Neural cell (in vitro differentiated cells): ENCODE measurements around the gene PGD.

DNA sequence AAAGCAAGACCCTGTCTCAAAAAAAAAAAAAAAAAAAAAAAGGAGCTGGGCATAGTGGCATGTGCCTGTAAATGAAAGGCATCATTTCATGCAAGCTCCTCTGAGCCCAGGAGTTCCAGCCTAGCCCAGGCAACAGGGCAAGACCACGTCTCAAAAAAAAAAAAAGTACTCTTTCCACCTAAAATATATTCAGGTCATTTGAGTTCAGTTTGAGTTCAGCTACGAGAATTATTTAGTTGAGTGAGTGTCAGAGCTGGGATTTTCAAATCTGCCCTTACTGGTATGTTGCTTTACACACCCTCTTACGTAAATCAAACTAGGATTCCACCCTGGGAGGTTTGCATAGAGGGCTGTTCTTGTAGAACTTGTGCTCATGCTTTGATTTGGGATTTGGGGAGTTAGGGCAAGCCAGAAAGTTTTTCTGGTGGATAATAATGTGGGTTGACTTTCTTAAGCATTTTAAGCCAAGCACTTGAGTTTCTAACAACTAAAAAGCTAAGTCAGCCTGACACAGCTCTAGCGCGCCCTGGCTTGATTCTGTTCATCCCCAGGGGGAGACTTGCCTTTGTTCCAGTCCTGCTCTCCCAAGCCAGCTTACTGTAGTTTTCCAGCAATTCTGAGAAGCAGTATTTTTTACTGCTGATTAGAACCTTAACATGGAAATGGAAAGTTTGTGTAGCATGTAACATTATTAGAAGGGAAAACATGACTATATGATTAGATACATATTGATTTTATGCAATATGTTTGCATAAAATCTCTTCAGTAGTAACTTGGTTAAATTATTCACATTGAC is 11.2 kb upstream of the PGD start:
- RAMPAGE, long total RNA, result no peak

GRCh38 chr1:10398145-10399193 is at the start of gene PGD:
Gene PGD, plus strand, starts transcription at chr1:10399064.
- RAMPAGE, long total RNA, result start-site peak on the plus strand at chr1:10399034-10399108, 1,650 and 1,450 reads in 2 replicates

- RAMPAGE, long total RNA, result no peak
Measured at GRCh38 chr1:10399194-10400221, 644 bp downstream of the PGD start.

- RAMPAGE, long total RNA, result no peak
Measured at GRCh38 chr1:10510496-10511354, 36.0 kb downstream of the PEX14 start.

DNA sequence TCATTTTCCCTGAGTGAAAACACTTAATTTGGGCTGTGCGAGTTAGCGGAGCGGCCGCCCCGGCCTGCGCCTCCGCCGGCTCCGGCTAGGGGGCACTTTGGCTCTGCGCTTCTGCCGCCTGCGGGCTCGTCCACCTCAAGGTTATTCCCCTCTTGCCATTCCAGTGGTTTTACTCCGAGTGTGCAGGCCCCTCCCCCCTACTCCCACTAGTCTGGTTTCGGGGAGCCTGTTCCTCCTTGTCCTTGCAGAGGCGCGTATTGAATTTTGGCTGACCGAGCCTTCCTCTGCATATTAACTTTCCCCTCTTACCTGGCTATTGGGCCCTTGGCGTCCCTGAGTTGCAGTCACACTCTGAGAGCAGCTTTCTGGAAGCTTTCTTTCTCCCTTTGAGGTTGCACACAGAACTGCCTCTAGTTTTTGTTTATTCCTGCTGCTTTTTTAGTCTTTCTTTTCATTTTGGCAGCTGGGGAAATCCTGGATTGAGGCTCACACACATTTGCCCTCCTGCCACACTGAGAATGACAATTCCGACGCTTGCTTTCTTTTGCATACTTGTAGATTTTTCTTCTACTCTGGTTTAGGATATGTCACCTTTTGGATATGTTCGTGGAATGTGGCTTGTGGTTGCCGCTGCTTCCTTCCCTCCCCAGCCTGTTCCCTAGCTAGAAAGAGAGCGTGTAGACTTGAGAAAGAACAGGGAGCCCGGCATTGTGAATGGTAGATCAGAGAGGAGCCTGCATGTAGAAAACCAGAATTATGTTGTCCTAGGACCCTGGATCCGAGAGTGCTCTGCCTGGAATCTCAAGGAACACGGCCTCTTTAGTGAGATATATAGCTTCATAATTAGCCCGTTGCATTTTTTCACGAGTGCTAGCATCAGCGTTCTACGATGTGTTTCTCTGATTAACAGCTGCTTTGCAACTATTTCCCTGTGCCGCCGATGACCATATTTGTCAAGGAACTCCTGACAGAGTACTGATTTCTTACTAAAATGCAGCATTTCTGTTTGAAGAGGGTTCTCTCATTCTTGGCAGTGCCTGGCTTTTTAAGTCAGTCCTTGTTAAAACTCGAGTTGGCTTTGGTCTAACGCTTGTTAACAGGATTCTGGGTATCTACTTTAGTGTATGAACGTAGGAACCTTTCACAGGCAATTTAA is 56.0 kb downstream of the PEX14 start:
- RAMPAGE, long total RNA, result no peak

- RAMPAGE, long total RNA, result no peak
Measured at GRCh38 chr1:10648767-10649966, 147.3 kb downstream of the CASZ1 start.

GRCh38 chr1:10666362-10667186 is 129.9 kb downstream of the CASZ1 start:
- RAMPAGE, long total RNA, result no peak

- RAMPAGE, long total RNA, result no peak
Measured at GRCh38 chr1:10695197-10695398, 101.3 kb downstream of the CASZ1 start.

DNA sequence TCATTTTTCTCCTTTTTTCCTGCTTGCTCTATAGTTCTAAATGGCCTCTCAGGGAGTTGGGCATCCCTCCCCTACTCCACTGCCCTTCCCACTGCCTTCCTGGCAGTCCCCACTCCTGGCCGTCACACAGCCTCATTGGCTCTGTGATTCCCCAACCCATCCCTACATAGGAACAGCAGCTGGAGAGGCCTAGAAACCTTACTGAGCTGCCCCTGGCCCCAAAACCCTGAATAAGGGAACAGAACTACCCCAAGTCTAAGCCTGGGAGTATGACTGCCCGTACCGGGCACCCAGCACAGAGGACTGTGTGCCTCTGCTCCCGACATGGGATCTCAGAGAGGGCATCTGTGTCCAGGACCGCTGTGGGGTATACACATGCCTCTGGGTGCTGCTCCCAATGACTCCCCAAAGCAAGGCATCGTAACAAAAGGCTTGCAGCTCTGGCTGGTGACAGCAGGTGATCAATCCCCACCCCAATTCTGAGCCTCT is 100.2 kb downstream of the CASZ1 start:
- RAMPAGE, long total RNA, result no peak

- RAMPAGE, long total RNA, result no peak
Measured at GRCh38 chr1:10745846-10746450, 50.5 kb downstream of the CASZ1 start.

DNA sequence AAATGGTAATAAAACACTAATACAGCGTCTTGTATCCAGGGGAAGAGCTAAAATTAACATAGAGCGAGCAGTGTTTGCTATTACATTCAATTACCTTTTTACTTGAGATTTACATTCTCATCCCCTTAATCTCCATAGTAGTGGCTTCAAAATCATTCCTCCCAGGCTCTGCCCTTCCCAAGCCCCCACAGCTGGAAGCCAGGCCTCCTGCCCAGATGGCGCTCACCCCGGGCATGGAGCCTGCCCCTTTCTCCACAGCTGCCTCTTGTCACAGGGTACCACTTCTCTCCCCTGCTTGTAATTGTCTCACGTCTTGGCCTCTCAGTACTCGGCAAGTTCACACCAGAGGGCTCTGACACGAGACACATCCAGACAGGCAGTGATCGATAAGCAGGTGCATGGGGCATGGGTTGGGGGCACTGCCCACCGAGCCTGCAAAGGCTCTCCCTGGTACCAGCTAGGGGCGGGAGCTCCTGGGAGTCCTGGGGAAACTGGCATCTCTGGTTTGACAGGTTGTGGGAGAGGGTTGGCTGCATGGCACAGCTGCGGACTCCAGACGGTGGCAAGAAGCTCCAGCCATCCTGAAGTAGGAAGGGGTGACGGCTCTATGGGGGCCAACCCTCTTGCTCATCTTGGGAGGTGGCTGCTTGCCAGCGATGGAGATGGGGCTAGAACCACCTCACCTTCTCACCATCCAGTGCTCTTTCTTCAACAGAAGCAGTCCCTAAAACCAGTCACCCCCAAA is 20.1 kb downstream of the CASZ1 start:
- RAMPAGE, long total RNA, result no peak

DNA sequence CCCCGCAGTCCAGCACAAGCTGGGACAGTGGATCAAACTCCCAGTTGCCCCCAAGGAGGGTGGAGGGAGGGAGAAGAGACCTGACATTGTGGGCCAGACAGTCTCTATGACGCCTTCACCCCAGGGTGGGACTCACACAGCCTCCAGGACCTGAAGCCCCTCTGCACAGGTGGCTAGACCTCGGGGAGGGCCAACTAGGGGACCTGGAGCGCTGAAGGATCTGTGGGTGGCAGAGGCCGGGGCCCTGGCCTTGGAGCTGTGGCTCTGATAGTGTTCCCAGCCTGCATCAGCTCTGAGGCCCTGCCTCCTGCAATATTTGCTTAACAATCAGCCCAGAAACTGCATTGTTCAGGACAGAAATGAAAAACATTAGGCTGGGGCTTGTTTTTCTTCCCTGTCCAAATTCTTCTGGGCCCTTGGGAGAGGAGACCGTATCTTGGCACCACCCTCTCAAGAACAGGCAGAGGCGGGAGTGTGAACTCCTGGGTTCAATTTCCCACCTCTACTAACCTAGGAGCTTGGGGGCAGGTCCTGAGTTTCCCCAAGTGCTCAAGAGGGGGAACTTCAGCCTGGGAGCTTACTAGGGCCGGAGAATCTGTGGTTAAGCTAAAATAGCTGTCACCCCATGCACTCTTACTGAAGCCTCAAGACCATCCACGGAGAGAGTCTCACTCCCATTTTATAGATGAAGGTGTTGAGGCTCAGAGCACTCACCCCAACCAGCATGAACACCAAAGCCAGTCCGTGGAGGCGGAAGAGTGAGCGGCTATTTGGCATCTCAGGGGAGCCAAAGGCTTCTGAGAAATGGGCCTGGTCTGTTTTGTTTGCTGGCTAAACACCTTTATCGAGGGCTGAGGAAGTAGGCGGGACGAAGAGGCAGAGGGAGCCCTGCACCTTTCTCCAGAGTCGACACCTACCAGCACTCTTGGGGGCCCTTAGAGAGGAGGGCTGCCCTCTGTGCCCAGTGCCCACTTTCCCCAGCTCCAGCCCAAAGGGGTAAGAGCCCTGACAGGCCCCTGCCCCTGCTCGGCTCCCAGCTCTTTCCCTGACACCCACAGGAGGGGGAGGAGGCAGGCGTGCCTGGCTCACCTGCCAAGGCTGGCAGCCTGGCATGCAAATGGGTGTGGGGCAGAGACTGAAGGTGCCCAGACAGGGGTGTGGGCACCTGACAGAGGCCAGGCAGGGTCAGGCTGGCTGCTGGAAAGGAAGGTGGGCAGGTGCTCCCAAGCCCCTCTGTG is 18.9 kb upstream of the CASZ1 start:
- RAMPAGE, long total RNA, result no peak

DNA sequence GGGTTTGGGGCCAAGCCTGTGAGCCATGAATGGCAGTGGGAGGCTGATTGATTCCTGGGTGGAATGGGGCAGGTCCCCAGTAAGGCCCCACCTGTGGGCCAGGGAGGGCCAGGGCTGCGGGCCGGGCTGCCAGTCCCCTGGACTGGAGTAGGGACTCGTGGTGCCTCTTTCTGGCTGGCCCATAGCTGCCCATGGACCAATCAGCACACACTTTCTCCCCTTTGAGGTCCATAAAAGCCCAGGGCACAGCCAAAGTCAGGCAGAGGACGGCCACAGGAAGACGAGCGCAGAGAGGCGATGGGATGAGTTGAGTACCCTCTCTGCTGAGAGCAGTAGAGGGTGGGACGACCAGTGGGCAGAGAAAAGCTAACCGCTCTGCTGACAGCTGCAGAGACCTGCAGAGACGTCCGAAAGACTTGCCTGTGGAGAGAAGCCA is 7.8 kb downstream of the C1orf127 start:
- RAMPAGE, long total RNA, result no peak

- RAMPAGE, long total RNA, result no peak
Measured at GRCh38 chr1:11027832-11028671, 15.6 kb downstream of the TARDBP start.

DNA sequence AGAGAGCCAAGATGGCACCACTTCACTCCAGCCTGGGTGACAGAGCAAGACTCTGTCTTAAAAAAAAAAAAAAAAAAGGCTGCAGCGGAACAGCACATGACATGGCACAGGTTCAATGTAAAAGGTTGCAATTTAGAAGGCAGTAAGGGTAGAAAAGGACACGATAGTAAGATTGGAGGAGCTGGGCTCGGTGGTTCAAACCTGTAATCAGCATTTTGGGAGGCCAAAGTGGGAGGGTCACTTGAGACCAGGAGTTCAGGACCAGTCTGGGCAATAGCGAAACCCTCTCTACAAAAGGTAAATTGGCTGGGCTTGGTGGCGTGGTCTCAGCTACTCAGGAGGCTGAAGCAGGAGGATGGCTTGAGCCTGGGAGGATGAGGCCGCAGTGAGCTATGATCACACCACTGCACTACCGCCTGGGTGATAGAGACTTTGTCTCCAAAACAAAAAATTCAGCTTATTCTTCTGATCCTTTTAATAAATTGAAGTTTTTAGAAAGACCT is 15.5 kb downstream of the MASP2 start:
- RAMPAGE, long total RNA, result no peak

DNA sequence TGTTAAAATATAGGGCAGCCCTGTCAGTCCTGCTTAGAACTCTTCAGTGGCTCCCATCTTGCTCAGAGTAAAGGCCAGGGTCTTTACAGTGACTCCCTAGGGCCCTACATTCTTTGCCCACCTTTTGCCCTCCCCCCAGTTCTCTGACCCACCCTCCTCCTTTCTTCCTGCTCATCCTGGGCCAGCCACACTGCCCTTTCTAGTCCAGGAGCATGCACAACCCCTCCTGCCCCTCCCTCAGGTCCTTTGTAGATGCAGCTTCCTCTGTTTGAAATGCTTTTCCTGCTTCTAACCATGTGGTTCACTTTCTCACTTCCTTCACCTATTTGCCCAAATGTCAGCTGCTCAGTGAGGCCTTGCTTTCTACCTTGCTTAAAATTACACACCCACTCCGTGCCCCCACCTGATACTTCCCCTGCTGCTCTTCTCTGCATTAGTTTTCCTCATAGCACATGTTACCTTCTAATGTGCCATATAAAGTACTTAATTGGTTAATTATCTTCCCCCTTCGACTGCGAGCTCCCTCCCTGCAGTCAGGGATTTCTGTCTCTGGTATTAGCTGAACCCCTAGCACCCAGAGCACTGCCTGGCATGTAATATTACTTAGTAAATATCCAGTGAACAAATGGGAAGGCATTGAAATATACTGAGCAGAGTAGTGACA is 8.0 kb downstream of the UBIAD1 start:
- RAMPAGE, long total RNA, result no peak

DNA sequence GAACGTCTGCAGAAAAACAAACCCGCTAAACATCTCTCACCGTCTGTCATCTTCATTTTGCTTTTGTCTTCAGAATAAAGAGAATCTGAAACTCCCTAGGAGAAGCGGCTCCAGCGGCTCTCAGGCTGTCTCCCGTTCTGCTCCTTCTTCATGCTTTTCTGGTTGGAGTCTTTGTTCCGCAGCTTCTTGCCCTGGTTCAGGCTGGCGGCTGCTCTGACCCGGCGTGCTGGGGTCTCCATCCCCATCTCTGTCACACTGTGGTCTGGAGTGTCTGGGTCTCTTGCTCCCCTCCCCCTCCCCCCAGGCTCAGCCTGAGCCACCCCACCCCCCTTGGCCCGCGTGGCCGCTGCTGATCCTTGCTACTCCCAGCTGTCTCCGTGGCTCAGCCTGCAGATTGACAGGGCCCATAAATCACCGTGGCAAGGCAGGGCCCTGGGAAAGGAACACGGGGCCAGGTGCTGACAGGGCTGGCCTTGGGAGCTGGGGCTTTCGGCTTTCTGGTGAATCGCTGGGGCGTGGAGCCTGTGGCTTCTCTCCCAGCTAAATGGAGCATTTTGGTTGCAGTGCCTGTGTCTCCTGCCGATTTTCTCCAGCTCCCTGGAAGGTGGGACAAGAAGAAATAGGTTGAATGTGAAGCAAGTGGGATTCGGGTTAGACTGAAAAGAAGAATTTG is 66.8 kb downstream of the UBIAD1 start:
- RAMPAGE, long total RNA, result start-site peak on the minus strand centred at position 276 of the sequence, 54 bp wide, 21 and 10 reads in 2 replicates

GRCh38 chr1:11563547-11563889 is 84.6 kb downstream of the DISP3 start:
- RAMPAGE, long total RNA, result no peak

GRCh38 chr1:11600961-11601323 is 53.3 kb downstream of the FBXO2 start:
- RAMPAGE, long total RNA, result no peak

DNA sequence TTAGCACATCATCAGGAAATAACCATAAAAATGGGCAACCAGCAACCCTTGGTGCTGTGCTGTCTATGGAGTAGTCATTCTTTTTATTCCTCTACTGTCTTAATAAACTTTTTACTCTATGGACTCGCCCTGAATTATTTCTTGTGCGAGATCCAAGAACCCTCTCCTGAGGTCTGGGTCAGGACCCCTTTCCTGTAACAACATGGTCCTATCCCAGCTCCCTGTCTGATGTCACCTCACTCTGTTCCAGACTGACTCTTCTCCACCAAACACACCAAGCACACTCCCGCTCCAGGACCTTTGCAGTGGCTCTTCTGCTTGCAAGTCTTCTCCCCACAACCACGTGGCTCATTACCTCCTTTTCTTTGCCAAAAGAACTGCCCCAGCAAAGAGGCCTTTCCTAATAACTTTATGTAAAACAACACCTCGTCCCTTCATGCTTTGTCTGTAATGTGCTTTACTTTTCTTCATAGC is 1.8 kb upstream of the DRAXIN start:
- RAMPAGE, long total RNA, result no peak